Mesenchymal stem cell of adipose (primary cell): Measurements from ENCODE around the gene AGAP1.

- CAGE, long polyA plus RNA, result no peak
These were observed 115.5 kb upstream of the AGAP1 start for GRCh38 chr2:235378204-235378798.

DNA sequence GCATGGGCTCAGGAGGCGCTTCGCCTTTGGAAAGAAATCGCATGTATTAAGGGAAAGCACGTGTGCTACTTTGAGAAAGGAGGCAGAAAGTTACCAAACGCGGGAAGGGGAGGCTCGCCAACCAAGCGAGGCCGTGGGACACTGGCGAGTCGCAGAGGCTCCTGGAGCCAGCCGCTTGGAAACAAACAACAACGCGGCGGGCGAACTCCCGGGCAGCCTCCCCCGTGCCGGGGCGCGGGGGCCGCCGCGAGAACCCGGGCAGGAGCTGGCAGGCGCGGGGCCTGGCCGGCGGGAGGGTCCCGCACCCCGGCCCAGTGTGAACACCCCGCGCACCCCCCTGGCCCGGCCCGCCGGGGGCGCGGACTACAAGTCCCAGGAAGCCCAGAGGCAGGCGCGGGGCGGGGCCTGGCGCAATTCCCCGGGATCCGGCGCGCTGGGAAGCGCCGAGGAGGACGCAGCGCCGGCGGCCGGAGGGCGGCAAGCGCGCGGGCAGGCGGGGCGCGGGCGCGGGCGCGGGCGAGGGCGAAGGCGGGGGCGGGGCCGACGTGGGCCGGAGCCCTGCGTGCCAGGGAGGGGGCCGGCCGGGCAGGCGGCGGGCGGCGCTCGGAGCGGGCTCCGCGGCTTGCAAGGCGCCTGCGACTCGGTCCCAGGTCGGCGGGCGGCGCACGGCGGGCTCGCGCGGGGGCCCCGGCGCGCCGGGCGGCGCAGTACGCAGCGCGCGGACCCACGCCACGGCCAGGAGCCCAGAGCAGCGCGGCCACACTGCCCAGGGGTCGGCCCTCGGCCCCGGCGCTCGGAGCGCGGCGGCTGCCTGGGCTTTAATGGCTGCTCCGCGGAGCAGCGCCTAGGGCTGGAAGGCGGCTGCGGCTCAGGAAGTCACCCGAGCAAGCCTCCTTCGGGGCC is at the start of gene AGAP1:
AGAP1 (plus strand) TSS at position 553 of the 903 bp plus-strand sequence.
- CAGE, long polyA plus RNA, result no peak

DNA sequence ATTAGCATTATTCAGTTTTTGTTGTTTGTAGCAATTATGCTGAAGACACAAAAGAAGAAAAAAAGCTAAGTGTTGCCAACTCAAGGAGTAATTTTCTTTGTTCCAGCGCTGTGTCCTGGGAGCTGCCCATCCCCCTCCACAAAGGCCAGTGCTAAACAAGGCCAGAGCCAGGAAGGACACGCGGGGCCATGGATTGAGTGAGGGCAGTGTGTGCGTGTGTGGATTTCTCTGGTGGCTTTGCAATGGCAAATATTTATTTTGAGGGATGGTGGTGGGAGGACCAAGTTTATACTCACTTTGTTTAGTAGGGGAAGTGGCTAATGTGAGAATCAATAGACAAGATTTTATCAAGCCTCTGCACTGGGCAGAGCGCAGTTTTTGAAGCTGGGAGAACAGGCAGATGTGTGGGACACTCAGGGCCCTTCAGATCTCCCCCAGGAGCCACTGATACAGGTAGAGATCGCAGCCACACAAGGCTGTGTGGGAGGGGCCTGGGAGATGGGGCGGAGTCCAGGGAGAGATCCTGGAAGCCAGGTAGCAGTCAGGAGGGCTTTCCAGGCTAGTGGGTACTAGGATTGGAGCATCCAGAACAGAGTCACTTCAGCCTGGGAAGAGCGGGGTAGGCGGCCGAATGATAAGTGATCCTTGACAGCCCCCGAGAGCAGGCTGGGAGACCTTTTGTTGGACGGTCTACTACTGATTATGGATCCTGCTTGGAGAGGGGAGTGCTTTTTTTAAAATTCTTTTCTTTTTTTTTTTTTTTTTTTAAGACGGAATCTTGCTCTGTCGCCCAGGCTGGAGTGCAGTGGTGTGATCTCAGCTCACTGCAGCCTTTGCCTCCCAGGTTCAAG is 11.6 kb downstream of the AGAP1 start:
- CAGE, long polyA plus RNA, result no peak

DNA sequence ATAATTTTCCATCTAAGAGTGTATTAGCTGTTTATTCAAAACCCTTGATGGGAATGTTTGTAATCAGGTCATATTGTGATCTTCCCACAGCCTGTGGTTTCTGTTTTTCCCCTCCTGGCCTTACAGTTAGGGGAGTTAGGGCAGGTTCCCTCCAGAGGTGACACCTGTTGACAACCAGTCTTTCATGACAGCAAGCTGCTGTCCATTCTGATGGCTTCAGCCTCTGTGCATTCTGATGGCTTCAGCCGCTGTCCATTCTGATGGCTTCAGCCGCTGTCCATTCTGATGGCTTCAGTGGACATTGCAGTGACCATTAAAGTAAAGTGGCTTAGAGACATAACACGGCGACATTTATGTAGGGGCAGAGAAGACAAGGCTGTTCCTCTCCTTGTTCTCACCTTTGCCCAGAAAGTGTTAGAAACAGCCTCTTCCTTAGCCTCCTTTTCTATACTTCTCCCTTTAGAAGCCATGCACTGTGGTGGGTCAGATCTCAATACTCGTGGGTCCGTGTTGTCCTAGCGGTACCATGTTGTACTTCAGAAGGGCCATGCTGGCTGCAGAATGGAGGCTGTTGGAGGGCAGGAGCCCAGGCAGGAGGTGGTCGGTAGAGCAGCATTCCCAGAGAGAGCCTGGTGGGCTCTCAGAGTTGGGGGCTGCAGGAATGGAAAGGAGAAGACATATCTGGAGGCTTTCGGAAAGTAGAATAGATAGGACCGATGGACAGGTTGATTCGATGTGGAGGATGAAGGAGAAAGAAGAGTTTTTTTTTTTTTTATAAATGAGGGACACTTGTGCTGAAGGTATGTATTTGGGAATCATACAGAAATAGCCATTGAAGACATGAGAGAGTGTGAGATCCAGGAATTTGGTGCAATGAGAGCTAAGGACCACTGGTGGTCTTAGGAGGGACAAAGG is 327.9 kb downstream of the GBX2 start:
- CAGE, long polyA plus RNA, result no peak

GRCh38 chr2:235863507-235863898 is 304.7 kb downstream of the GBX2 start:
- CAGE, long polyA plus RNA, result no peak

DNA sequence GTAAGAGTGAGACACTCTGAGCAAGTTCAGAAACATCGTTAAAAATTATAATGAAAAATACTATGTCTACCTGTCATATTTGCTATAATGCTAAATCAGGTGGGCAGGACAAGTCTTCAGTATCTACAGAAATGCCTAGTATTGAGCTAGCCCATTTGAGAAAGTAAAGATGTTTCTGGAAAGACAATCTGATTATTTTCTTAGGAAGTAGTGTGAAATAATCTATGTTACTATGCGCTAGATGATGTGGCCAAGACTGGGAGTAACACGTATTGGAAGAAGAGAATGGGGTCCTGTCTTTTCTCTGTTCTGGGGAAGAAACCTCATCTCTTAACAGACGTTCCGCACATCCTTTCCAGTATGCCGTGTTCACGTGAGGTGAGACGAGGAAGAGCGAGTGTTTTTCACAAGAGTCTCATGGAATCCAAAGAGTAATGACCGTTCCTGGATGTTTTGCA is 100.8 kb downstream of the GBX2 start:
- CAGE, long polyA plus RNA, result no peak

GRCh38 chr2:236107711-236108010 is 60.5 kb downstream of the GBX2 start:
- CAGE, long polyA plus RNA, result no peak

DNA sequence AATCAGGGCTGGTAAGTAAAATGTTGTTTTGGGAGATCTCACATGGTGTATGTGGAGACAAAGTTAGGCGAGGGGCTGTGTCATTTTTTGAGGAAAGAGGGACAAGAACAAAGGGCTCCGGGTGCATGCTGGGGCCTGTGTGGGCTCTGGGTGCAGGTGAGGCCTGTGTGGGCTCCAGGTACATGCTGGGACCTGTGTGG is 18.6 kb downstream of the IQCA1 start:
- CAGE, long polyA plus RNA, result no peak

DNA sequence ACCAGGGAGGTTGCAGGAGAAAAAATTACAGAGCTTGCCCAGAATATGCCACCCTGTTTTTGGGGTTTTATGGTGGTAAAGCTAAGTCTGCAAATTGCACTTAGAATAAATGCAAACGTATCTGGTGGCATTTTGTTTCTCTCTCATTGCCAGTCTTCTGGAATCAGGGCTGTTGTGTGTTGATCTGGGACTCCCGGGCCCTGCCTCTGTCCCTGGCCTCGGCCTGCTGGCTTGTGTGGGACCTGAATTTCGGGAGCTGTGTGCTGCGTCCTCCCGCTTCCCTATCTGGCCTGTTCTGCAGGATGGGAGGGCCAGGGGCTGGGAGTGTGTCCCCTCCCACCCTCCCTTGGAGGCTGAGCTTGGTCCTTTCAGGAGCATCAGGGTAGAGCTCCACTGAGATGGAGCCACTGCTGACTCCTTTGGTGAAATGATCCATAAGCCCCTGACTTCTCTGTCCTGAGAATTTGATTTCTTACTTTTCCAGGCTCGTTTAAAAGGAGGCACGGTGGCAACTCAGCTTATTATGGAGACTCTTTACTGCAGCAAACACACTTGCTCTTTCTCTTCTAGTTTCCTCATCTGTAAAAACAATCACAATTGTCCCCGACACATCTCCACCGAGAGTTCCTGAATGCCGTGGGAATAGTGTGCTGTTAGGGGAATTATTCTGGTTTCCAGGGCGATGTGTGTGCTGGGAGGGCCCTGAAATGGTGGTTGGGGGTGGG is 118.6 kb downstream of the ACKR3 start:
- CAGE, long polyA plus RNA, result no peak

GRCh38 chr2:236820708-236821084 is 251.1 kb downstream of the ACKR3 start:
- CAGE, long polyA plus RNA, result no peak

GRCh38 chr2:236955512-236955849 is 130.2 kb upstream of the COPS8 start:
- CAGE, long polyA plus RNA, result no peak

- CAGE, long polyA plus RNA, result no peak
These were observed 109.2 kb upstream of the COPS8 start for GRCh38 chr2:236976379-236977013.

- CAGE, long polyA plus RNA, result no peak
These were observed 96.4 kb downstream of the COPS8 start for GRCh38 chr2:237181690-237182883.

DNA sequence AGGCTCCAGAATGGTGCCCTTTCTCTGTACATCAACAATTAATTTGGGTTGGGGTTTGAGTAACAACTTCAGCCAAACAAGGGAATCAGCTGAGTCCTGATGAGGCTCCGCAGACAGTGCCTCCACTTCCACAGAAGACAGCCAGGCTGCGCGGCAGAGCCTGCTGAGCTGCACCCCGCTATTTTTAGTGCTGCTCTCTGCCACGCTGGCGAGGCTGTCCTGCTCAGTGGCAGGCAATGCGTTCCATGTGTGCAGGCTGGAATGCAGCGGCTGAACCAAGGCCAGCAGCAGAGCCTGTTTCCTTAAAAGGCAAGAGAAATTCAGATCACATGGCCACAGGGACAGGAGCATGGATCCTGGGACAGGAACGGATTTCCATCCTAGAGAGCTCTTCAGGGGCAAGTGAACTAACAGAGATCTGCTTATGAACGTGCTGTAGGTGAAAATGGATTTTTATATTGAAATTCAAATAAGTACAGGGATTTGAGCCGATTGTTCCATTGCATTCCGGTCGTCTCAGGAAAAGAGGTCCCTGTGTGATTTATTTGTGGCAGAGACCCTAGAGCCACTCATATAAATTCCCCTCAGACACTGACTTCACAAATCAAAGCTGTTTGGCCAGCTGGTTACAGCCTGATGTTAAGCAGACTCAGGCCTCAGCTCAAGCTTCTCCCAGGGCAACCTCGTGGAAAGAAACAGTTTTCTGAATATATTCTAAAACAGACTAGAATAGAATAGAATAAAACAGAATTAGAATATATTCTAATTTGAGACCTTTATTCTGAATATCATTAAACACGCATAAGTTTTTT is 98.6 kb downstream of the COL6A3 start:
- CAGE, long polyA plus RNA, result no peak

GRCh38 chr2:237327126-237327729 is 86.7 kb downstream of the COL6A3 start:
- CAGE, long polyA plus RNA, result no peak

DNA sequence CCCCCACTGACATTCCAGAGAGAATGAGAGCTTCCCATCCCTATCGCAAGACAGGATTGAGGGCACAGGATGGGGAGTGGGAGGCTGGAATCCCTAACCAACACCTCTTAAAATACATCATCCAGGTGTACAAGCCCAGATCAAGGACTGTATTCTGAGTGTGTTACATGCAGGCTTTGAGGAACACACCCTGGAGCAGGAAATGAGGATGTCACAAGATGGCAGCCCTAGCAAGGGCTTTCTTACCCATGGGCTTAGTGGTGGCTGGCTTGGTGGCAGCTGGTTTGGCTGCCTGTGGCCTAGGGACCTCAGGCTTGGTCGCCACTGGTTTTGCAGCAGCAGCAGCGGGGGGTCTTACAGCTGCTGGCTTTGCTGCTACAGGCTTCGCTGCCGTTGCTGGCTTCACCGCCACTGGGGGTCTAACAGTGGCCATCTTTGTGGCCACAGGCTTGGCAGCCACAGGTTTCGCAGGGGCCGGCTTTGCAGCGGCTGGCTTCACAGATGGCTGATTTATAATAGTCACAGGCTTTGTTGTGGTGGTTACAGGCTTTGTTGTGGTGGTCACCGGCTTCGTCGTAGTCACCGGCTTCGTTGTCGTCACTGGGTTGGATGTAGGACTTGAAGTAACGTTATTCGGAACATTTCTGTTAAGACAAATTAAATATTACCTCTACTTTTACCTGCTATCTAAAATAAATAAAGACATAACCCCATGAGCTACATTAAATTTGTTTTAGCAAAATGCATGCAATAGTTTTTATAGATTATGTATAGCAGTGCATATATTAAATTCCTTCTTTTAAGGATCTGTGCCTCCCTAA is 77.9 kb downstream of the COL6A3 start:
- CAGE, long polyA plus RNA, result no peak

- CAGE, long polyA plus RNA, result no peak
These were observed 52.4 kb downstream of the COL6A3 start for GRCh38 chr2:237361526-237362036.

- CAGE, long polyA plus RNA, result no peak
These were observed 28.9 kb downstream of the COL6A3 start for GRCh38 chr2:237384903-237385624.

- CAGE, long polyA plus RNA, result no peak
These were observed 7.7 kb downstream of the COL6A3 start for GRCh38 chr2:237406232-237406631.

GRCh38 chr2:237410056-237410503 is 3.9 kb downstream of the COL6A3 start:
- CAGE, long polyA plus RNA, result no peak